Mononuclear cell (primary cell): Measurements from ENCODE around the gene SLCO3A1.

- RRBS = no CpG with 5 or more reads among the region's 16 CpGs
These were observed 1.8 kb downstream of the CIB1 start for GRCh38 chr15:90231842-90232531.

- RRBS = no CpG with 5 or more reads among the region's 5 CpGs
These were observed 940 bp upstream of the NGRN start for GRCh38 chr15:90264422-90265041.

DNA sequence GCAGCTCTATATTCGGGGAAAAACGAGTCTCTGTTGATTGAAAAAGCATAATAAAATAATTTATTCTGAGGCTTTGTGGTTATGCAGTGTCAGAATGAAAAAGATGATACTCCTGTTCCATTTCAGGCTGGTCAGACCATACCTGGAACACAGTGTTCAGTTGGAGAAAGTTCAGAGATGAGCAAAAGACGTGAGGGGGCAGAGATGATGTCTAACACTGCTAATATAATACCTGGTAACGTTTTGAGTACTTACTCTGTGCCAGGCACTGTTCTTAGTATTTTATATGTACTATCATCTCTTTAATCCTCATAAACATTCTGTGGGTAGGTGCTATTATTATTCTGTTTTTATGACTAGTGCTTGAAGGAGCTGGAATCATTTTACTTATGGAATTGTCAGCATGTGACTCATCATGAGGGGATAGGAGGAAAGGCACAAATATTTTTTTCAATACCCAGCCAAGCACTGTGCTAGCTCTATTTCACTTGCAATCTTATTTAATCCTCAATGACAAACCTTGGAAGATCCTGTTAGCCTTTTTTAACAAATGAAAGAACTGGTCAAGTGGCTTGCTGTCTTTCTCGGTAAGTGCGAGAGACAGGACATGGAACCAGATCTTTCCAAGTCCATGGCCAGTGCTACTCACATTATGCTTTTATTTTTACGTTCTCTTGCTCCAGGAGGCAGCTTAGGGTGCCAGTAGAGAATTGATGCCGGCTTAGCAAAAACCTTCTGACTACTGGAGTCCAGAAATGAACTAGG is 31.9 kb downstream of the IQGAP1 start:
- RRBS = no CpG with 5 or more reads among the region's 8 CpGs

- RRBS = no CpG with 5 or more reads among the region's 1 CpG
These were observed 37.6 kb downstream of the IQGAP1 start for GRCh38 chr15:90425723-90425950.

DNA sequence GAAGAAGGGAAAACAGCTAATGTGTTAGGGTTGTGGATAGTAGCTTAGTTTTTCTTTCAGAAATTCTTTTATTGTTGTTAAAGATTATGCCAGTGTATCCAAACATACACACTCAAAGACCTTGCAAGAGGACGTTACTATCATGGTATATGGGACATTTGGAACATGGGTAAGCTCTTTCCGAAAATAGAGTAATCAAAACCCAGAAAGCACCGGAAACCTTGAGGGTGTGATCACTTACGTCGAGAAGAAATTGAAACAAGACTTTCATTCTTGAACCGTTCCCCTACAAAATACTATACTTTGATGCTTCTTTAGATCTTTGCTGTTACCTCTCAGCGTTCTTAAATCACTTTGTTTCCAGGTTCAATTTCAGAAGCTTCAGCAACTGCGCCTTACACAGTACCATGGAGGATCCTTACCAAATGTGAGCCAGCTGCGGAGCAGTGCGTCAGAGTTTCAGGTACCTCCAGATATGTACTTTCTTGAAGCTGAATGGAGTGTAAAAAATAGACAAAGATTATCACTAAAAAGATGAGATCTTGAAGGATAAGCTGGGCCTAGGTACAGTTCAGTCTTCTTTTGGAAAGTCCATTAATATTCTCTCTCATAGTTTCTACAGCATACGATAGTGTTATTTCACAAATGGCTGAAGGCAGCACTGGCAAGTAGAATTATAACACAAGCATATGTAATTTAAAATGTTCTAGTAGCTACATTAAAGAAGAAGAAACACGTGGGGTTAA is 10.1 kb downstream of the CRTC3 start:
- RRBS = no CpG with 5 or more reads among the region's 12 CpGs

DNA sequence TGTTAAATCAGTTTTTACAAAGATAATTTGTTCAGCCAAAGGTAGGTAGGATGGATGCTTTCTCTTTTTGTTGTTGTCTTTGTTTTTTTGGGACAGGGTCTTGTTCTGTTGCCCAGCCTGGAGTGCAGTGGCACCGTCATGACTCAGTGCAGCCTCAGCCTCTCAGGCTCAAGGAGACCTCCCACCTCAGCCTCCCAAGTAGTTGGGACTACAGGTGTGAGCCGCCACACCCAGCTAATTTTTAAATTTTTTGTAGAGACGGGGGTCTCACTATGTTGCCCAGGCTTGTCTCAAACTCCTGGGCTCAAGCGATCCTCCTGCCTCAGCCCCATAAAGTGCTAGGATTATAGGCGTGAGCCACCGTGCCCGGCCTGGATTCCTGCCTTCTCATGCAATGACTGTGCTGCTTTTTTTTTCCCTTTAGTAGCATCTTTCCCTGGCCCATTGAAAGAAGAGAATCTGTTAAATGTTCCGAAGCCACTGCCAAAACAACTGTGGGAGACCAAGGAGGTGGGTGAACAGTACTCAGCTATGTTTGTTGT is 87.8 kb downstream of the CRTC3 start:
- RRBS = no CpG with 5 or more reads among the region's 8 CpGs

GRCh38 chr15:90659943-90660974 is 56.9 kb upstream of the BLM start:
- RRBS = 0% methylated on average over 1 of the region's 12 CpGs

GRCh38 chr15:90666953-90667358 is 50.2 kb upstream of the BLM start:
- RRBS = no CpG with 5 or more reads among the region's 4 CpGs

DNA sequence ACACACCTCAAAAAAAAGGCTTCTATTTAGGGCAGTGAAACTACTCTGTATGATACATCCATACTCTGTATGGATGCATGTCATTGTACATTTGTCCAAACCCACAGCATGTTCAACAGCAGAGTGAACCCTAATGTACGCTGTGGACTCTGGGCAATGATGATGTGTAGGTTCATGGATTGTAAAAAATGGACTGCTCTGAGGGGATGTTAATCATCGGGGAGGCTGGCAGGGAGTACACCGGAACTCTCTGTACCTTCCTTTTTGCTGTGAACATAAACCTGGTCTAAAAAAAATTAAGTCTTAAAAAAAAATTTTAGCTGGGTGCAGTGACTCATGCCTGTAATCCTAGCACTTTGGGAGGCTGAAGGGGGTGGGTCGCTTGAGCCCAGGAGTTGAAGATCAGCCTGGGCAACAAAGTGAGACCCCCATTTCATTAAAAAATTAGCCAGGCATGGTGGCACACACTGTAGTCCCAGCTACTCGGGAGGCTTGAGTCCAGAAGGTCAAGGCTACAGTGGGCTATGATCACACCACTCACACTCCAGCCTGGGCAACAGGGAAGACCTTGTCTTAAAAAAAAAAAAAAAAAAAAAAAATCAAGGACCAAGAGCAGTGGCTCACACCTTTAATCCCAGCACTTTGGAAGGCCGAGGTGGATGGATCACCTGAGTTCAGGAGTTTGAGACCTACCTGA is 49.6 kb upstream of the BLM start:
- RRBS = no CpG with 5 or more reads among the region's 6 CpGs

GRCh38 chr15:90836233-90836903 is 32.0 kb upstream of the FURIN start:
- RRBS = no CpG with 5 or more reads among the region's 8 CpGs

GRCh38 chr15:90838619-90838929 is 29.8 kb upstream of the FURIN start:
- RRBS = no CpG with 5 or more reads among the region's 11 CpGs

- RRBS = no CpG with 5 or more reads among the region's 7 CpGs
These were observed 23.3 kb upstream of the FURIN start for GRCh38 chr15:90845013-90845659.

DNA sequence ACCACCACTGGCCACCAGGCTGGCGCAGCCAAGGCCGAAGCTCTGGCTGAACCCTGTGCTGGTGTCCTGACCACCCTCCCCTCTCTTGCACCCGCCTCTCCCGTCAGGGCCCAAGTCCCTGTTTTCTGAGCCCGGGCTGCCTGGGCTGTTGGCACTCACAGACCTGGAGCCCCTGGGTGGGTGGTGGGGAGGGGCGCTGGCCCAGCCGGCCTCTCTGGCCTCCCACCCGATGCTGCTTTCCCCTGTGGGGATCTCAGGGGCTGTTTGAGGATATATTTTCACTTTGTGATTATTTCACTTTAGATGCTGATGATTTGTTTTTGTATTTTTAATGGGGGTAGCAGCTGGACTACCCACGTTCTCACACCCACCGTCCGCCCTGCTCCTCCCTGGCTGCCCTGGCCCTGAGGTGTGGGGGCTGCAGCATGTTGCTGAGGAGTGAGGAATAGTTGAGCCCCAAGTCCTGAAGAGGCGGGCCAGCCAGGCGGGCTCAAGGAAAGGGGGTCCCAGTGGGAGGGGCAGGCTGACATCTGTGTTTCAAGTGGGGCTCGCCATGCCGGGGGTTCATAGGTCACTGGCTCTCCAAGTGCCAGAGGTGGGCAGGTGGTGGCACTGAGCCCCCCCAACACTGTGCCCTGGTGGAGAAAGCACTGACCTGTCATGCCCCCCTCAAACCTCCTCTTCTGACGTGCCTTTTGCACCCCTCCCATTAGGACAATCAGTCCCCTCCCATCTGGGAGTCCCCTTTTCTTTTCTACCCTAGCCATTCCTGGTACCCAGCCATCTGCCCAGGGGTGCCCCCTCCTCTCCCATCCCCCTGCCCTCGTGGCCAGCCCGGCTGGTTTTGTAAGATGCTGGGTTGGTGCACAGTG is 1.6 kb upstream of the FES start:
- RRBS = 90% methylated on average over 3 of the region's 18 CpGs

DNA sequence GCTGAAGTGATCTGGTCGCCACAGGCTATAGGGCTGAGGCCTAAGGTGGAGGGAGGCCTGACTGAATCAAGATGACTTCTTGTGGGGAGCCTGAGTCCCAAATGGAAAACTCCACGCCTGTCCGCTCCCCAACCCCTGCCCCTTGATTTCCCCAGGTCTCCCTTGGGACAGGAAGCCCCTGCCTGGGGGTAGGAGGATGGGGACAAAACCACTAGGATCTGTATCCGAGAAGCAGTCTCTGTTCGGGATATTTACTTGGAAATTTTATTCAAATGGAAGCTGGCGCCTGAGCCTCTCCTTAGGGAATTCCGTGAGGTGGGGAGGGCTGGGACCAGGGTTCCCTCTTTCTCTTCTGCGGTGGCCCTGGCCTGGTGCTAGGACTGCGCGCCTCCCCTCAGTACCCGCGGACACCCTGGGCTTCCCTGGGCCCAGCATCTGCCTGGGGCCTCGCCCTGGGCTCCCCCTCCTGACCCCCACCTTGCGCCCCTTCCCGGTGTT is 526 bp upstream of the FES start:
- RRBS = no CpG with 5 or more reads among the region's 15 CpGs

DNA sequence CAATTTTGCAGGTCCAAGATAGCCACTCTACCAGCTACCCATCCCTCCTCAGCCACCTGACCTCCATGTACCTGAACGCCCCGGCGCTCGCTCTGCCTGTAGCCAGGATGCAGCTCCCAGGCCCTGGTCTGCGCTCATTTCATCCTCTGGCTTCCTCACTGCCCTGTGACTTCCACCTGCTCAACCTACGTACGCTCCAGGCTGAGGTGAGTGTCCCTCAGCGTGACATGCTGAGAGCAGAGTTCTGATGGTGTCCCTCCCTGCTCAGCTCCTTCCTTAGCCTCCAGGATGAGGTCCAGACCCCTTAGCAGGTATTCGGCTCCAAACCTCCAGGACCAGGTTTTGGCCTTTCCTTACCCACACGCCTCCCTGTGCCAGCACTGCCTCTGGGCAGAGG is 14.2 kb downstream of the HDDC3 start:
- RRBS = no CpG with 5 or more reads among the region's 10 CpGs

DNA sequence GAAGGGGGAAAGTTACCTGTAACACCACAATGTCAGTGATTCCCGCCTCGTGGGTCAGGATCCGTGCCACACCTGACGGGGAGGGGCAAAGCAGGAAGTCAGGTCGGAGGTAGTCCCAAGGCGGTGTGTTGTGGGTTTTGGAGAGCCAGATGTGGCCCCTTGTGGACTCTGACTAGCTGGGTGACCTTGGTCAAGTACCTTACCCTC is 407 bp downstream of the HDDC3 start:
- RRBS = no CpG with 5 or more reads among the region's 6 CpGs

- RRBS = 97% methylated on average over 5 of the region's 32 CpGs
These were observed 5.1 kb upstream of the RCCD1 start for GRCh38 chr15:90949205-90950309.

DNA sequence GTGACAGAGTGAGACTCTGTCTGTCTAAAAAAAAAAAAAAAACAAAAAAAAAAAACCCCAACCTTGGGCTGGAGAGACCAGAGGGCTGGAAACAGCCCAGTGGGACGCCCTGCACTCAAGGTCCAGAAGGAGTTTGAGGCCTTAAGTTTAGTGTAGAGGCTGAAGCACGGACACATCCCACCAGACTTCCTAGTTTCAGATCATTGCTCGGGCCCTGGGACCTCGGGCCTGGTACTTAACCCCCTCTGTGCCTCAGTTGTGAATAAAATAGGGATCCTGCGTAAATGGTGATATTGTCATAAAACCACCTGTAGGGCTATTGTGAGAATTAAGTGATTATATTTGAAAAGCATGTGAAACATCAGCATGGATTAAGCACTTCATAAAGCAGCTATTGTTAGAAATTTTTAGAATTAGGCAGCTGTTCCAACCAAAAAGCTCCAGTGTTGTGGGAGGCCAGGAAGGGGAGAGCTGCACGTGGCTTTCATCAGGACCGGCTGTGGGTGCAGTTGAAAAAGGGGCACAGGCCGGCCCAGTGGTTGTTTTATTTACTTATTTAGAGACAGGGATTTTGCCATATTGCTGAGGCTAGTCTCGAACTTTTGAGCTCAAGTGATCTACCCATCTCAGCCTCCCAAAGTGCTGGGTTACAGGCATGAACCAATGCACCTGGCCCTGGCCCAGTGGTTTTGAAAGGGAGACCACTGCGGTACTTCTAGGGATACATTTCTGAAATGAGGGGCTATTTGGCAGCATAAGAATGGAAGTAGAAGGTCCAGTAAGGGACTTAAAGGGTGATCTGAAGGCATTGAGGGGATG is 4.4 kb downstream of the RCCD1 start:
- RRBS = no CpG with 5 or more reads among the region's 10 CpGs

DNA sequence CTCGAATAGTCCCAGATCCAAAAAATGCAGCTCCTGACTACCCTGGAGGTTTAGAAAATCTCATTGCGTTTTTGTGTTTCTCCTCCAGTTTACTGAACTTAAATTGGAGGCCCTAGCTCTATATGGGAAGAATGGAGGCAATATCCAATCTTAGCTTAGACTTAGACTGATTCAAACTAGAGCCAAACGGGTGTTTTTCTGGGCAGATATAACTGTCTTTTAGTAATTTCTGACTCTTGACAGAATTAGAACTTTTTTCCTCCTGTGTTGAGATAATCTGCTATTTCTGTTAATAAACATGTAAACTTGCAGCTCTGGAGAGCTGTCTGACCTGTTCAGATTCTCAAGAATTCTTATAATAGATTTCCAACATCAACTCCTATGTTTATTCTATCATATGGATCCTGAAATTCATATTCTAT is 357.2 kb upstream of the SLCO3A1 start:
- RRBS = no CpG with 5 or more reads among the region's 3 CpGs

GRCh38 chr15:91853167-91854097 is at the start of gene SLCO3A1:
TSS of gene SLCO3A1 (plus strand) at chr15:91853708.
- RRBS = 2% methylated on average over 75 of the region's 122 CpGs